CD14-positive monocyte (primary cell): ENCODE measurements around a stretch of chr6.

GRCh38 chr6:159062972-159063319 lies 18.2 kb upstream of the TAGAP start:
- CAGE, long polyA plus RNA = no peak

DNA sequence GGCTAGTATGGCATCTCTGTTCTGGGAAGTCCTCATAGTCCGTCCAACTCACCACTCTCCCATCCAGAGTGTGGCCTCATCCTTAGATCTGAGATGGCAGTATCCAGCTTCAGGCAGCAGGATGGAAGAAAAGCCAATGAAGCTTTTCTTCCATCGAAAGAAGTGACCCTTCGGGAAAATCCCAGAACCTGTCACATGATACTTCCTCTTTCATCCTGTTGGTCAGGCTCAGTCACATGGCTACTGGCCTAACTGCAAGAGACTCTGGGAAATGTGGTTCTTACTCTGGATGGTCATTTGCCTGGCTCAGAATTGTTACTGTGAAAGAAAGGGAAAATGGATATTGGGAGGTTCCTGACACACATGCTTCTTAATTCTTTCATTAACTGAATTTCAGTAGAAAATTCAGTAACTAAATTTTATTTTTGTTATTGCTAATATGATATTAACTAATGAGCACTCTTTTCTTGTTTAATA lies 29.5 kb upstream of the TAGAP start:
- CAGE, long polyA plus RNA = no peak

DNA sequence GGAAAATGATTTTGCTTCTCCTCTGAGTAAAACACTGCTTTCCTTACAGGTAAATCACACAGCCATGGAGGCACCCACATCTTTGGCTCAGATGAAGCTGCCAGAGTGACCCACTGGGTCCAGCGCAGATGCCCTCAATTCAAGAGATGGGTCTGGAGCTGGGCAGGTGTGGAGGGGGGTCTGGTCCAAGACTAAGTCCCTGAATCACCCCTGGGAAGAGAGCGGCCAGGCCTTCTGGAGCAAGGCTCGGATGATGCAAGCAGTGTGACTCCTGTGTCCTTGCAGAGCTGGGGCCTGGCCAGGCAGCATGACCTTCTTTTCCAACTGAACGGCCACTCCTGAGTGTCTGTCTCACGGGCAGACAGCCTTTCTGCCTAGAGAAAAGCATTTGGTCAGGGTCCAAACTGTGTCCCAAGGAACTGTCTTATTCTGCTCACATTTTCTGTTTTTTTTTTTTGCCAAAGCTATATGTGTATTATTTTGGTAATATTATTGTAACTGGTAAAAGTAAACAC lies 42.6 kb upstream of the FNDC1 start:
- CAGE, long polyA plus RNA = no peak

- CAGE, long polyA plus RNA = no peak
Observed at GRCh38 chr6:159677248-159677701, 15.8 kb downstream of the SOD2 start.

- CAGE, long polyA plus RNA = no peak
Observed at GRCh38 chr6:159679815-159680688, 13.0 kb downstream of the SOD2 start.

GRCh38 chr6:159686693-159687258 lies 6.3 kb downstream of the SOD2 start:
- CAGE, long polyA plus RNA = no peak

GRCh38 chr6:159780834-159781480 lies 8.4 kb downstream of the TCP1 start:
- CAGE, long polyA plus RNA = no peak

GRCh38 chr6:159981192-159982478 lies 12.8 kb downstream of the IGF2R start:
- CAGE, long polyA plus RNA = no peak

DNA sequence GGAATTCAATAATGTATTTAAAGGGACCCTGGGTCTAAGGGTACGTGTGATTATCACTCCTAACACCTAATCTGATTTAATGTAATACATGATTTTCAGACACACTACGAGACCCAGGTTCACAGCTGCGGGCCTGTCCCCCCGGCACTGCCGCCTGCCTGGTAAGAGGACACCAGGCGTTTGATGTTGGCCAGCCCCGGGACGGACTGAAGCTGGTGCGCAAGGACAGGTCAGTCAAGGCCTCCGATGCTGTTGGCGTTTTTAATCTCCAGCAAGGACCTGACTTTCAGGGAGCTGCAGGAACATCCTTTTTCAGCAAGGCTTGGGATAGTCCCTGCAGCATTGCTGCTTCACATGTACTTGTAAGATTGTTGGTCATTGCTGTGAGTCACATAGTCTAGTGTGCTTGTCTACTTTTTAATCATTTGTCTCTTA lies 58.2 kb downstream of the IGF2R start:
- CAGE, long polyA plus RNA = no peak

GRCh38 chr6:160032284-160032768 lies 63.4 kb downstream of the IGF2R start:
- CAGE, long polyA plus RNA = no peak

DNA sequence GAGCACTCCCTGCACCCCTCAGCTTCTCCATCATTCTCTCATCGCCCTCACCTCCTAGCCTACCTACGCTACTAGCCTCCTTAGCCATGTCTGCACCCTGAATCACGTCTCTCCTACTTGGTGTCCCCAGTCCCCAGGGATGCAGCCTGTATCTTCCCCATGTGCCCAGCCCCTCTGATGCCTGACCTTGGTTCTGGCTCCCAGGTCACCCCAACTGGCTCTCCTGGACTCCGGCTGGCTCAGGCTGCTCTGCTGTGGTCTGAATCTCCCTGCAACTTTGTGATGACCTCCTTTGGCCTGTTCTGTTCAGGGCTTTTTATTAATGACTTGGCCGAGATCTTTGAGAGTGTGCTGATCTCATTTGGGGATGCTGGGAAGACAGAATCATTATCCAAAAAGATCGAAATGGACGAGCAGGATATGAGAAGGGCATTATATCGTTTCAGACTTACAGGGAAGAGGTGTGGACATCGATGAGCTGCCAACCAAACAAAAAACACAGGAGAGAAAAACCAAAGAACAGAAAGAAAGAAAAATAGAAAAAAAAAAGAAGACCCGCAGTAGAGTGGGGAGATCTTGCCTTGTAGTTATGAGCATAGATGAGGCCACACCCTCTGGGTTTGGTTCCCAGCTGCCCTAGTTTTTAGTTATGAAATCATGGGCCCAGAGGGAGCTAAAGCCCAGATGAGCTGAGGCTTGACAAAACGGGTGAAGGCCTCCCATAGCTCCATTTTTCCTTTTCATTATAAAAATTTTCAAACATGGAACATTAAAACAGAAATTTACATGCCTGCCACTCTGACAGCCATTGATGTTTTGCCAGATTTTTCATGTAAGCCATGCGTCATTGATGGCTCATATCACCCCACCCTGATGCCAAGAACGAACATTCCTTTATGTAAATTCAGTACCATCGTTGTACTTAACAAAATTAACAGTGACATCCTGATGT lies 67.6 kb downstream of the IGF2R start:
- CAGE, long polyA plus RNA = no peak

DNA sequence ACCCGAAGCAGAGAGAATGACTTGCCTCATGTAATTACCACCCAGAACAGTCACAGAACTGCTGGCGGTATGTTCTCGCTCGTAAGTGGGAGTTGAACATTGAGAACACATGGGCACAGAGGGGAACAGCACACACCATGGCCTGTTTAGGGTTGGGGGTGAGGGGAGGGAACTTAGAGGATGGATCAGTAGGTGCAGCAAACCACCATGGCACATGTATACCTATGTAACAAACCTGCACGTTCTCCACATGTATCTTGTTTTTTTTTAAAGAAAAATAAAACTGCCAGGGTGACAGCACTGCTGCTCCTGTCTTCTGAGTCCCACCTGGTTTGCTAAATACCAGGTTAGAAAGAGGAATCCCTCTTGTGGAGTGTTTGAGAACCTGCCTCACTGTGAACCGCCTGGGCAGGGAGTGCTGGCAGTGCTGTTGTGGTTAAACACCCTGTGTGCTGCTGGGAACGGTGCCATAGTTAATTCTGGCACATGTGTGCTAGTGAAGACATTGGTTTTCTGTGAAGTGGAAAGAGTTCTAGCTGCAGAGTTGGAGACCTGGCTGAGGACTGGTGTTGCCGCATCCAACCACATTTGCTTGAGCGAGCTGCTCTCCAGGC lies 72.6 kb downstream of the IGF2R start:
- CAGE, long polyA plus RNA = no peak

DNA sequence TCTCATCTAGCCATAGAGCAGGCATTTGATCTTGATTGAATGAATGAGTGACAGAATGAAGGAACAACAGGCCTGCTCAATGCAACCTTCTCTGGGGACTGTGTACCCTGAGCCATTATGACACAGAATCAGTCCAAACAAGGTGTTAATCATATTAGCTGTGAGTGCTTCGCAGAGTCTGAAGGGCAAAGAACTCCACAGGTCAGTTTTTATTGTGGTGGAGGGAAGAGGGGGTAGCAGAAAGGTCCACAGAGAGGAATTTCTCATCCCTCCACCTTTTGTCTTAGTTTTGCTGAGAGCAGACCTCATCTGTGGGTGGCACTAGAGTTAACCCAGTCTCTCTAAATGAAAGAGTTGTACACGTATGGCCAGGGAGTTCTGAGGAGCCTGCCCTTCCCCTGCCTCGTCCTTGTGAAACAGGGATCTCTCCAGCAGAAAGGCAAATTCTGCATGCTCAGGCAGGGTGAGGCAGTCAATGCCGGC lies 13.6 kb downstream of the SLC22A1 start:
- CAGE, long polyA plus RNA = no peak

- CAGE, long polyA plus RNA = no peak
Observed at GRCh38 chr6:160160888-160161327, 39.3 kb downstream of the SLC22A1 start.

DNA sequence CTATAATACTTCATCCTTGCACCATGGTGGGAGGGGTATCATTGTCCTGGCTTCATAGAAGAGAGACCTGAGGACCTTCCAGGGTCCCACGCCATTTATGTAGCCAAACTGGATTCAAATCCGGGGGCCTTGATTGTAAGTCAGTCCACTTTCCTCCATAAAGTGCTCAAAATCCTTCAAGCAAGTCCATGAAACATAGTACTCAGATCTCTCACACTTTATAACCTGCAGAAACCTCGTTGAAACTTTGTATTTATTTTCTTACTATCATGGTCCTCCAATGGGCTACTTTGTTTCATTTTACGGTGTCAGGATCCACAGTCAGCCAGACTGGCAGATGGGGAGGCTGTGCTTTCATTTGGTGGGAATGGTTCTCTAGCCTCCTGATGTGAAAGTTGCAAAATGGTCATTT lies 3.6 kb downstream of the SLC22A3 start:
- CAGE, long polyA plus RNA = no peak

- CAGE, long polyA plus RNA = no peak
Observed at GRCh38 chr6:160521869-160522227, 142.2 kb downstream of the LPA start.

DNA sequence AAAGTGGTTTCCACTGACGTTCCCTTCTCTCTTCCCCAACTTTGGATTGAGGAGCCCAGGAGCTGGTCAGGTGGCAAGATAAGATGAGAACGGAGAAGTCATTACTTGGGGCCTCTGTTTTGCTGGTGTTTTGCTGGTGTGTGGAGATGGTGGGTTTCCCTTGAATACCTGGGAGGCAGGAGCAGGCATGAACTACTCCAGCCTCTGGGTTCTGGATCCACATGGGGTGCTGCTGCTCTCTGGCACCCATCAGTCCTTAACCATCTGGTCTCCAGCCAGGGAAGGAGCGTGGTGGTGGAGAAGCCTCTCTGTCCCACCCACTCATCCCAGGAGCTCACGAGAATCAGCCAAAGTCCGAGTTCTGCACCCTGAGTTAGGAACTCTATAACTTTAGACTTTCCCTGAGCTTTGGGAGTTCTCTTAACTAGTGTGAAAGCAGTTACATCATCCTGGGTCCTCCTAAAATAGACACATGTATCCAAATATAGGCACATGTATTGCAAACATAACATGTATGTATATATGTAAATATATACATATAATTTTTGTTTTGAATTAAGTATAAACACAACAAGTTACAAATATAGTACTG lies 5.5 kb upstream of the PLG start:
- CAGE, long polyA plus RNA = no peak

GRCh38 chr6:160978638-160978883 lies 13.0 kb upstream of the MAP3K4 start:
- CAGE, long polyA plus RNA = no peak

DNA sequence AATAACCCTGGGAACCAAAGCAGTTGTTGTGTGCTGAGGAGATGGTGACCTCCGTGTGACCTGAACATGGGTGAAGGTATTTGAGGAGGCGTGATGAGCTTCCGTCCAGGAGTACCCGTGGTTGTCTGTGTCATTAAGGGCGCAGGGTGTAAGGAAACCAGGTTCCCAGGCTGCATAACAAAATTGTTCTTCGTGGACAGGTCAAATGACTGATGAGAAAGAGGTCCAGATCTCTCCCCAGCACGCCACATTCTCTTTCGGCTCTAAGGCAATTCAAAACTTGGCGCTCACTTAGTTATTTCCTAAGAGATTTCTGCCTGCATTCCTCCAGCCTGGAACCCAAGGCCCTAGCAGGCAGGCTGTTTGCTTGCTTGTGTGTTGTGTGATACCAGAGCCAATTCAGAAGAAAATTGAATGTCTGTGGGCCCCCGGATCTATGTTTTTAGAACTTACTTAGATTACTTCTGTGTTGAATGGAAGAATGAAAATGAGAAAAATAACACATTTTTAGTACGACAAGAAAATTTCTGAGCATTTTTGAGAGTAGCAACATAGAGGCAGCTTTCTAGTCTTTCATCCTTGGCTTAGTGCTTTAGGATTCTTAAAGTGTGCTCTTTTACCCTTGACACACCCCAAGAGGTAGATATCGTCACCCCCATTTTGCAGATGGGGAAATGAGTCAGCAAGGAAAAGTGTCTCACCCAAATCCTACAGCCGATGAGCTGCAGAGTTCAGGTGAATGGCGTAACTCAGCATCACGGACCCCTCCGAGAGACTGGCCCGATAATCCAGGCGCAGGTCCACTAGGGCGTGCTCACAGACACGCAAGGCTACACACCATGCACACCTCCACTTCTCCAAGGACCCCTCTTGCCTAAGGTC lies 139.7 kb downstream of the AGPAT4 start:
- CAGE, long polyA plus RNA = no peak

DNA sequence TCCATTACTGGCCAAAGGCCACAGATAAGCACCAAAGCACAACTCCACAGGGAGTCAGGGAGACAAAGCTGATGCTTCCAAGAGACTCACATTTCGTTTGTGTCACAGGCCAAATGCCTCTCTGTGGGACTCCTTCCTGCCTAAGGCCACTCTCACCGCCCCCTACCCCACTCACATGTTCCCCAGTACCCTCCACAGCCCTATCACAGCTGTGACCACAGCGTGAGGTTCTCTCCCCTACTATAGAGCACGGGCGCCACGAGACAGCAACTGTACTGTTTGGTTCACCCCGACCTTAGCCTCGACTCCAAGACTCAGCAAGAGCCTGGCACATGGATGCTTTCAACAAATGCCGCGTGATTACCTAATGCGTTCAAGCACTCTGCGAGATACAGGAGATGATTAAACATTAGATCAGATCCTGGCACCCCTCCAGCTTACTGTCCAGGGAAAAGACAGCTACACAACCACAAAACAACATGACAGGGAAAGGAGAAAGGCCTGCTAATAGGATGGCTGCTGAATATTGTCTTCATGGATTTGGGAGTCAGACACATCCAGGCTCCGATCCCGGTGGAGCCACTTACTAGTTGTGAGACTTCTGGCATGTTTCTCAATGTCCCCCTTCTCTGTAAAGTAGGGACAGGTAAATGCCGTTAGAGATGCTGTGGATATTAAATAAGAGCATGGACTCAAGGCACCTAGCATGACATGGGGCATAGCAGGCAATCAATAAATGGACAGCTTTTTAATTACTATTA lies 105.4 kb downstream of the AGPAT4 start:
- CAGE, long polyA plus RNA = no peak